Mucosa of descending colon (tissue), 1 donor: ENCODE measurements around the genes LAMP2 and CT47A3.

DNA sequence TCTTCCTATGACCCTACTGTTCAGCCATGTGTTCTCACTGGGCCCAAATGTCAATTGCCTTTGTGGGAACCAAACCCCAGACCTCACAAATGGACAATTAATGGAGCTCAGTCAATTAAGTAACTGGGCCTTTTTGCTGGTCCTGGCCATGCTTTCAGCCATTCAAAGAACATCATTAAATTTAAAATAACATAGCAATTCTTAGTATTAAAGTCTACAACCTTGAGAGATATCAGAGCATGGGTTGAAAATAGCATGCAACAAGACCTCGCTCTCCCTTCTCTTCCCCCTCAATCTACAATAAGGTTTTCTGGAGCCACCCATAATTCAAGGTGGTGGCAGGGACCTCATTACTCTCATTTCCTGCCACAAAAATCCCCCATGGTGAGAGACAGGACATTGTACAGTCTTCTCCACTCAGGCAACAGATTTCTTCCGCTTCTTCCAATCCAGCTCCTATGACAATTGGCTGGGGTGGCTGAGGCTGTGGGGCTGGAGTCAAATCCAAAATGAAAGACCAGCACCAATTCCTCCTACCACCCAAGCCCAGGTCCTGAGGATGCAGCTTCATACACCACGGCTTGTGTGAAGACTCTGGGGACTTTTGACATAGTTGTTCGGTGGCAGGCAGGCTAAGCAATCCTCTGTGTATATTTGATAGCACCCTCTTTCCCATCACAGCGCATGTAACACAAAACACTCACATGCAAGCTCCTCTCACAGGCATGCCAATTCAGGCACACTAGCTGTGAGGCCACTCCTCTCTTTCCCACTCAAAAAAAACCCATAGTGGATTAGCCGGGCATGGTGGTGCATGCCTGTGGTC lies 46.5 kb downstream of the SEPTIN6 start:
- PRO-cap: no peak

GRCh38 chrX:119684243-119684690 lies 8.7 kb downstream of the SEPTIN6 start:
- PRO-cap: no peak

DNA sequence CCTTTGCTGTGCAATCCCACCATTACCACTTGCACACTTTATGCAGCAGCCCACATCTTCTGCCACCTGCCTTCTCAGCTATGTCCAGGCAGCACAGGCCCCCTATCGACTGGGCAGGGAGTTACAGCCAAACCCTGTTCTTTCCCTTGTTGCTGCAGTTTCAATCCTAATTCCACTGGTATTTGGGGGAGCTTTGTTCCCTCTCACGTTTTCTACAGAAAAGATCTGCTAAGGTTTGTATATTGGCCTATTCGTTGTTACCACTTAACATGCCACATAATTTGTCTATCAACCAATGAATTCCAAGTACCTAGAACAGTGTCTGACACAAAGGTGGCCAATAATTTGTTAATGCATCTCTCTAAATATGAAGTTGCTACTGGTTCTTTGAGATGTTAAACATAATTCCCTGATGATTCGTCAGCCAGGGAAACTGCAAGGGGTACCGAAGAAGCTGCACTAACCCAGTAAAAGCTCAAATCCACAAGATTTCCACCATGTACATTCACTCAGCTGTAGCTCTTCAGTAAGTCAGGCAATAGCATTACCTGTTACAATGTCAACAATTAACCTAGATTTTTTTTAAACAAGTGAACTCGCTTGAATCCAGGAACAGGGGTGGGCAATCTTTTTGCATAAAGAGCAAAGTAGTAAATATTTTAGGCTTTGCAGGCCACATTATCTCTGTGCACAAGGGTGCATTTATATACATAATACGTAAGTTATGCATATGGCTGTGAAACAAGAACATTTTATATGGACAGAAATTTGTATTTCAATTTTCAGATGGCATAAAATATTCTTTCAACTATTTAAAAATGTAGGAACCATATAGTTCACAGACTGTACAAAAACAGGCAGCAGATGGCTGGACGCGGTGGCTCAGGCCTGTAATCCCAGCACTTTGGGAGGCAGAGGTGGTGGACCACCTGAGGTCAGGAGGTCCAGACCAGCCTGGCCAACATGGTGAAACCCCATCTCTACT lies 6.2 kb downstream of the RPL39 start:
- PRO-cap: no peak

DNA sequence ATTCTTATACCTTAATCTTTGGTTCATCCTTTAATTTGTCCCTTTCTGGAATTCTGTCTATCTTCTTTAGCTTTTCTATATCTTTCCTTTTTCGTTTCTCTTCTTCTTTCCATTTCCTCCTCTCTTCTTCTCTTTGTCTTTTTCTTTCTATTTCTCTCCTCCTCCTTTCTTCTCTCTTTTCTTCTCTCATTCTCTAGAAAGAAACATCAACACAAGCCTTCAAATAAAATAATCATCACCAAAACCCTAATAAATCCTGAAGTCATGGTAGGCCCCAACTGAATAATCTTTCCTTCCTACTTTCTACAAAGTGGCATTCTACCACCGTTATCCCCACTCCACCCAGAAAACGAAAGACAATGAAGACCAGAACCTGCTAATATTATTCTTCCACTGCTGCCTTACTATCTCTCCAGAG lies 11.7 kb downstream of the UPF3B start:
- PRO-cap: no peak

DNA sequence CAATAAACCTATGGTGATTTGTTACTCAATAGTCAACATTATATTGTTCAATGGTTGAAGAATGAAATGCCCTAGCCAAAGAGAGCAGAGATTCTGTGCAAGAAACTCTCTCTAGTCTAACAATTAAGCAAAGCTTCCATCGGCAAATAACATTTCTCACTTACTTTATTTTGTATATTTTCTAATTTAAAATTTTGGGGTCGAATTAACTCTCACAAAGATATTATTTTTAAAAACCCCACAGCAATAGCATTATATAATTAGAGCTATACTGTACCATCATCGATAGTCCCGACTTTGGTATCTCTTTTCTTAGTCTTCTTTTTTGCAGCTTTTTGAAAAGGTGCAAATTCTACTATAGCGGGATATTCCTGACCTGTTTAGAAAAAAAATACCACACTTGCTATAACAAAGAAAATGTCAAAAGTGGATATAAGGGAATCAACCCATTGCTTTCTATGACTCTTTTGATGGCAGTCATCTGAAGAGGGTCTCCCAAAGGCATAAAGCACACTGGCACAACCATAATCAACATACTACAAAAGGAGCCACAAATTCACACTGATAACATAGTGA lies 7.8 kb downstream of the UPF3B start:
- PRO-cap: no peak

DNA sequence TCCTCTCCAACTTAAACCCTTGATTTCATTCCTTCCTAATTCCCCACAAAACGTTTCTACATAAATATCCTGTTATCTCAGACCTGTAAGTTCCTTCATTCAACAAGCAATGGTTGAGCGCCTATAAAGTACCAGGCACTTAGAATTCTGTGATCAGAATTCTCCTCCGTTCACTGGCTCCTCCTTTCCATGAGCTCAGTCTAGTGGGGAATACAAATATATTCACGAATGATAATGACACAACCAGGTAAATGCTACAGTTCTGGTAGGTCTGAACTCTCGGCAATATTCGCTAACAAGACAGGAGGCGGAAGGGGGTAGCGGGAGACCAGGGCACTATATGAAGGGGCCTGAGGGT lies 889 bp downstream of the NKAP start:
- PRO-cap: no peak

GRCh38 chrX:120310282-120310979 lies 830 bp downstream of the TMEM255A start:
- PRO-cap: no peak

GRCh38 chrX:120466325-120466937 lies 2.7 kb downstream of the LAMP2 start:
- PRO-cap: no peak

- PRO-cap: unidirectional peak, minus-strand start at chrX:120469296
These were observed at the start of gene LAMP2 for GRCh38 chrX:120468205-120469726. TSS of gene LAMP2 (minus strand) at chrX:120469296.

GRCh38 chrX:120547548-120548151 lies 13.1 kb downstream of the CUL4B start:
- PRO-cap: no peak

- PRO-cap: no peak
These were observed 105.2 kb upstream of the C1GALT1C1 start for GRCh38 chrX:120735104-120735441.

GRCh38 chrX:120975893-120976240 lies at the start of gene CT47A3:
TSS of gene CT47A3 (minus strand) at chrX:120976068.
- PRO-cap: no peak

GRCh38 chrX:123679062-123679956 lies 53.5 kb downstream of the THOC2 start:
- PRO-cap: no peak

GRCh38 chrX:123784846-123785346 lies 52.0 kb upstream of the THOC2 start:
- PRO-cap: unidirectional peak, plus-strand start at chrX:123785095

DNA sequence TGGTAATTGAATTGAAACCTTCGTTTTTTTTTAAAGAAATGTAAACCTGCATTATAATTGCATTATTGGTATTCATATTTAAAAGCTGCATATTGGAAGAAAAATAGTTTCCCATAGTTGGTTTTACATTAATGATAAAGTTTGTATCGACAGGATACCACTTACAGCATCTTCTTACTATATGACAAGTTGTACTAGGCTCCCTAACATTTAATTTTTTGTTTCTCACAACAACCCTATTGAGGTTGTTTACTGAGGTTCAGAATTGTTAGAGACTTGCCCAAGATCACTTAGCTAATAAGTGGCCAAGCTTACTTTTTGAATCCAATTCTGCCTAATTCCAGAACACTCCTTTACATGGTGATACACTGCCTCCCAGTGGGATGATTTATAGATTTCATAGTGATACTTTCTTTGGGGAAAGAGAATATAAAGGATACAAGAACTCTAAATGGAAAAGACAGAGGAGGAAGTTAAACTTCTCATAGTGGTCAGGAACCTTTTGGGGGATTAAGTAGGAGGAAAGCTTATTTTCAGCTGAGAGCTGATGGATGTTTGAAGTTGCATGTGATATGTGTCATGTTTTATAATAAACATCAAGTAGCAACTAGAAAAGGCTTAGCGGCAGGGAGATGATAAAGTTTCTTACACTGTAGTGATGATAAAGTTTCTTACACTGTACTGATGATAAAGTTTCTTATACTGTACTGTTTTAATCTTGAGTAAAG lies 15.2 kb downstream of the STAG2 start:
- PRO-cap: no peak

- PRO-cap: no peak
These were observed 125.0 kb downstream of the STAG2 start for GRCh38 chrX:124086313-124087144.

GRCh38 chrX:124626094-124626380 lies 279.7 kb downstream of the SH2D1A start:
- PRO-cap: no peak

DNA sequence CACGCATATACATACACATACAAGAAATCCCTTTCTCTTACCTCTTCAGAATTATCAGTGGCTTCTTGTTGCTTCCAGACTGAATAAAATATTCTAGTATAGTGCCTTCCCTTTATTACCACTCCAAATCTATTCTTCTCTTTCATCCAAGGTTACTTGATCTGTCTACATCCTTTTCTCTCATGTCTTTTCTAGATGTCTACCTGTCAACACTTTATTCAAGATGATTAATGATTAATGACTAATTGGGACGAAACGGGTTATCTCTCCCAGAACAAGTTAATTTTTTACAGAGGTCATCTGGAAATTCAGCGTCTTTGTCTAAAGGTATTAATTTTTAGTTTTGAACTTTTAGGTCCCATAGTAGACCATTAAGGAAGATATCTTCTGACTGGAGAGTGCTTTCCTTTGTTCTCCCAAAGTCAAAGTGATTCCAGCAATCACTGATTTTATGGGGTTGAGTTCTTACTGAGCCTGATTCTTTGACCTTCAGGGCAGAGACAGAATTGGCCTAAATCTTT lies 335.5 kb upstream of the TEX13C start:
- PRO-cap: no peak

DNA sequence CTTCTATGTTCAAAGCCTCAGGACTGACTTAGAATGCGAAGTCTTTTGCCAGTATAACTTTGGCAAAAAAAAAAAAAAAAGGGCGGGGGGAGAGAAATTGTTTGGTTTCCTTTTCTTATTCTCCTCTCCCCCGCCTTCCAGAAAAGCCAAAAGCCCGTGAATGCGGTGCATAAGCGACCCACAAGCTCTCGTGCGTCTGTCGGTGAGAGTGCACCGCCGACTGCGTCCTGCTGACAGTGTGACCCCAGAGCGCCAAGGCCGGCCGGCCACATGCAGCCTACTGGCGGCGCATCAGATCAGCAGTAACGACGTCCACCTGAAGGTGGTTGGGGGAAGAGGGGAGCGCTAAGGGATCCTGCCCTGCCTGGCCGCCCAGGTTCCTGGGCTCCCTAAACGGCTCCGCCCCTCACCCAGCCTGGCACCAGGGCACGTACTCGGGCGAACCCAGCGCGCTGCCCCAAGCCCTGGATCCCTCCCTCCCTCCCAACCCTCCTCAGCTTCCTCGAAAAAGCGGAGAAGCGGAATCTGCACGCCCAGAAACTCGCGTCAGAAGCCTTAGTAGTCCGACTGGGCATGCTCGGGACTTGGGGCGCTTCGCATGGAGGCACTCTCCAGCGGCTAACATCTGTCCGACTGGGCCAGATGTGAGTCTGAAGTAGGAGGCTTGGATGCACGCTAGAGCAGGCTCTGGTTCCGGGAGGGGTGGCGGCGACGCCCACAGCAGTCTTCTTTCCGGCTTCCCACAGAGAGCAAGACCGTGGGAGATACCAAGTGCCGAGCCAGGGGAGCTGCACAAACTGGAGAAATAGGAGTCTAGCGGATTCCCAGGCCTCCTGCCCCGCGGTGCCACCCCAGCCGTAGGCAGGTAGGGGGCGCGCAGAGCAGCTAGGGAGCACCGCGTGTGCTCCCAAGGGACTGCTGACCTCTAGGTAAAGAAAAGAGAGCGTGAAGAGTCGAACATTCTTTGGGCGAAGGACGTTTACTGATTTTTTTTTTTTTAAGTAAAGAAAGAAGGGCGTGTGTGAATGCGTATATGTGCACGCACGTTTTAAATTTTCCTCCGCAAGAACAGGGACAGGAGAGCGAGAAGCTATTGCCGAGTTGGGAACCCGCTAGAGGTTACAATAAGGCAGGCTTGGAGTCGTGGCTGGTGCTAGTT lies 114.4 kb upstream of the TEX13C start:
- PRO-cap: unidirectional peak, minus-strand start at position 391 of the sequence

DNA sequence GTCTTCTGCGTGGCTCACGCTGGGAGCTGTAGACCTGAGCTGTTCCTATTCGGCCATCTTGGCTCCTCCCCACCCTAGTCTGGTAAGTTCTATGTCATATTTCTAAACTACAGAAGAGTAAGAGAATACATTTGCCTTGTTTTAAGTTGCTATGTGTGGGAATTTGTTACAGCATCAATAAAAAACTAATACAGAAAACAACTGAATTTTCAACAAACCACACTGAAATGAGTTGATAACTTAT lies 56.1 kb downstream of the DCAF12L2 start:
- PRO-cap: no peak